M059J (cell line): ENCODE data around the genes SLC6A17, PIFO and RAP1A.

- RAMPAGE, long total RNA: no peak
Observed at GRCh38 chr1:110150235-110151218, at the start of gene SLC6A17. SLC6A17 (plus strand) TSS chr1:110150494.

GRCh38 chr1:110212203-110212621, 2.1 kb downstream of the KCNC4 start:
- RAMPAGE, long total RNA: no peak

DNA sequence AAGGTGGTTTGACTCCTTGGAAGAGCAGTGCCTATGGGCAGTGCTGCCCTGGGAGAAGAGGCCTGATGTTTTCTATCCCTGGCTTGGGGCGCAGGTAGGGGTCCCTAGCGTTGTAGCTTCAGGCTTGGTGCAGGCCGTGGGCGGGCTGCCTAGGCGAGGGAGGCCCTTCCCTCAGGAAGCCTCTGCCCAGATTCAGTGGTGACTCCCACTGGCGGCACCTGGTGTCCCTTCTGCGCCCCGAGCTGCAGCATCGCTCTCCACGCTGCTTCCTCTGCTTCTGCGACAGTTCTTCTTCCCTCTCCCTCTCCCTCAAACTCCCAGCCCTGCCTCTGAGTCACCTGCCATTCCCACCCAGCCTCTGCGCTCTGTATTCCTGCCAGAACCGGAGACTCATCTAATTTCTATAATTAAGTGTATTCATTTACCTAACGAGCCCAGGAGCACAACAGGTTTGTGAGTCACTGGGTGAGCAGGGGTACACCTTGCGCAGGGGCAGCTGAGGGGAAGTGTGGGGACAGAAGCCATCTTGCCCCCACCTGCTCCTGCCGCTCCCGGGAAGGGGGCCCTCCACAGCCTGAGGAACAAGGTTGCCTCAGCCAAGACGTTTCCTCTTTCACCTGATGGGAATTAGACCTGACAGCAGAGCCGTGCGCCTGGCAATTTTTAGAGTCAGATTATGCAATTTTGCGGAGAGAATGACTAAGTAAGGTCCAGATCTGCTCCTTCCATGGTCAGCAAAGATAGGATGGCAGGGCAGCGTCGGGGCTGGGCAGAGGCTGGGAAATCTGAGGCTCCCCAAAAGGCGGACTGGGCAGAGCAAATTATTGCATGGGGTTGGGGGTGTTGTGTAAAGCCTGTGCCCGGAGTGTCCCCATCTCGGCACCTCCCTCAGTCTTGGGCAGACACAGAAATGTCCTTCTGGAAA, 19.4 kb downstream of the KCNC4 start:
- RAMPAGE, long total RNA: no peak

GRCh38 chr1:110466902-110467129, 15.9 kb downstream of the PROK1 start:
- RAMPAGE, long total RNA: no peak

DNA sequence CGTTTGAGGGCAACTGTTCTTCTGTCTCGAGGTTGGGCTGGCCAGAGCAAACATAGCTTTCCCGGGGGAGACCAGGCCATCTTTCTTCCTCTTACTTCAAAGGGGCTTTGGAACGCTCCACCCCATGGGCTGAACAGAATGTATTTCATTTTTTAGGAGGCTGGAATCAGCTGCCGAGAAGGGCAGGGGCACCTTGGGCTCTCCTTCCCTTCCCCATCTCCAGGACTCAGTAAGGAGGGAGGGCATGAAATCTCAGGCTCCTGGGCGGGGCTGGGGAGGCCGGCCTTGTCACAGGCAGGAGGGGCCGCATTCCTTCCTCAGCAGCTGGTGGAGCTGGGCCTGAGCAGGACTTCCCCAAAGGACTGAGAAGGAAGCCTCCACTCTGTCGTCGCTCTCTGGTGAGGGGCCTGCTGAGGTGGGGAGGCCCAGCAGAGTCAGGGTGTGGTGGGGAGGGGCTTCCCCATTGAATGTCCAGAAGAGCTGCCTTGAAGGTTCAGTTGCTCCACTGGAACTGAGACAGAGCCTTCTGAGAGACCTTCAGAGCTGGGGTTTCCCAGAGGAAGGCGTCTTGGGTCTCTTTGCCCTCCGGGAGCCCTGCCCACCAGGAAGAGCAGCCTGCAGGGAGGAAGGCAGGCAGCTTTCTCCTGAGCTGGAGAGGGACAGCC, 11.0 kb downstream of the KCNA10 start:
- RAMPAGE, long total RNA: no peak

GRCh38 chr1:110875012-110875843, 2.3 kb downstream of the CD53 start:
- RAMPAGE, long total RNA: no peak

DNA sequence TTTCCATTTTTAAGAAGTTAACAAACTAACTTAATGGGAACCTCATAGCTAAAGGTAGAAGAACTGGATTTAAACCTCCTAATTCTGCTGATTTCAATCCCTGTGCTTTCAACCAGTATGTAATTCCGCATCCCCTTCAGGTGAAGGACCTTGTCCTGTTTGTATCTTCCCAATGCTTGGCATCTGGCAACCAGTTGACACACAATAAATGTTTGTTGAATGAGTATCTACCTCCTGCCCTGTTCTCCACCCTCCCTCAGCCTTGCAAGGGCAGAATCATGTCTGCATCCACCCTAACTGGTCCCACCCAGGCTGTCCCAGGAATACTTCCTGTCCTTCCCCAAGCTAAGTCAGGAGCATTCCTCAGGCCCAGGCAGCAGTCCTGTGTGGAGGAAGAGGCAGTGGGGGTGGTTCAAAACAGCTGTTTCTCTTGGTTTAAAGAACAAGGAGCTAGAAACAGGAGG, 6.4 kb downstream of the DENND2D start:
- RAMPAGE, long total RNA: no peak

GRCh38 chr1:111203610-111204907, 3.6 kb upstream of the DENND2D start:
- RAMPAGE, long total RNA: no peak

DNA sequence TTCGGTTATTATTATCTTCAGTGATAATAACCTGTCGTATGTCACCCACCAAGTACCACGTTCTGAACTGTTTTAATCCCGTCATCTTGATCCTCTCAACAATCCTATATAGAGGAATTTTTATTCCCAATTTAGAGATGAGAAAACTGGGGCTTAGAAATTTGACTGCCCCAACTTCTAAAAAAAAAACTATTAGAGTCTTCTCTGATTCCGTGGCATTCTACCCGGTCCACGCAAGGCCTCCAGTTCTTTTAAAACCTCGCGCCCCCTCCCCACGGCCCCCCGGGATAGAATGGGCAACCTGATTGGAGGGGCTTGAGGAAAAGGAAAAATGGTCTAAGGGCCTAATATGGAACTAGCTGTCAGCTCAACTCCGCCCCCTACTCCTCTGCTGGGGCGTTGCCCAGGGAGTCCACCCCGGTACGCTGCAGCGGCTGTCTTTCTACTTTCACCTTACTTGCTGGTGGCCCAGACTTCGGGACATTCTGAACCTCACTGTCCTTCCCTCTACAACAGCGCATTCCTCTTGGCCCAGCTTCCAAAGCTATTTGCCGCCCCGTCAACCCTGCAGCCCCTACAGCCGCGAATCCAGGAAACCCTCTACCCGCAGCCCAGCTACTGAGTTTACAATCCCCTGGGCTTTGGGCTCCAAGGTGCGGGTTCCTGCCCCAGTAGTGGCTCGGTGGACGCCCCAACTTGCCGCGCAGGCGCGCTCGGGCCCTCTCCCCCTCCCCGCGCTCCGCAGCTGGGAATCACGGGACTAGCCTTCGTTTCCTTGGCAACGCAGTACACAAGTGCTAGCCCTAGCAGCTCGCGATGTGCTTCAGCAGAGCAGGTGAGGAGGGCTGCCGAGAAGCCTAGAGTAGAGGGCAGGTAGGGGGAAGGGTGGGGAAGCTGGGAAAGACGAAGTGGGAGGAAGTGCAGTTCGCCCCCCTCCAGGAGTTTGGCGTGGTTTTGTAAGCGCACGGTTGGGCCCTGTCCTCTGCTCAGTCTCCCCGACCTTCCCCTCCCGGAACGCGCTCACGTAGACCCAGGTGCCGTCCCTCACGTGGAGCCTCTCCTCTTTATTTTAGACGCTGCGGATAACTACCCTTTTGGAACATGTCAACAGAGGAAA, at the start of gene PIFO:
TSS of gene PIFO (plus strand) at position 786 of the 1,117 bp plus-strand sequence.
- RAMPAGE, long total RNA: no peak

DNA sequence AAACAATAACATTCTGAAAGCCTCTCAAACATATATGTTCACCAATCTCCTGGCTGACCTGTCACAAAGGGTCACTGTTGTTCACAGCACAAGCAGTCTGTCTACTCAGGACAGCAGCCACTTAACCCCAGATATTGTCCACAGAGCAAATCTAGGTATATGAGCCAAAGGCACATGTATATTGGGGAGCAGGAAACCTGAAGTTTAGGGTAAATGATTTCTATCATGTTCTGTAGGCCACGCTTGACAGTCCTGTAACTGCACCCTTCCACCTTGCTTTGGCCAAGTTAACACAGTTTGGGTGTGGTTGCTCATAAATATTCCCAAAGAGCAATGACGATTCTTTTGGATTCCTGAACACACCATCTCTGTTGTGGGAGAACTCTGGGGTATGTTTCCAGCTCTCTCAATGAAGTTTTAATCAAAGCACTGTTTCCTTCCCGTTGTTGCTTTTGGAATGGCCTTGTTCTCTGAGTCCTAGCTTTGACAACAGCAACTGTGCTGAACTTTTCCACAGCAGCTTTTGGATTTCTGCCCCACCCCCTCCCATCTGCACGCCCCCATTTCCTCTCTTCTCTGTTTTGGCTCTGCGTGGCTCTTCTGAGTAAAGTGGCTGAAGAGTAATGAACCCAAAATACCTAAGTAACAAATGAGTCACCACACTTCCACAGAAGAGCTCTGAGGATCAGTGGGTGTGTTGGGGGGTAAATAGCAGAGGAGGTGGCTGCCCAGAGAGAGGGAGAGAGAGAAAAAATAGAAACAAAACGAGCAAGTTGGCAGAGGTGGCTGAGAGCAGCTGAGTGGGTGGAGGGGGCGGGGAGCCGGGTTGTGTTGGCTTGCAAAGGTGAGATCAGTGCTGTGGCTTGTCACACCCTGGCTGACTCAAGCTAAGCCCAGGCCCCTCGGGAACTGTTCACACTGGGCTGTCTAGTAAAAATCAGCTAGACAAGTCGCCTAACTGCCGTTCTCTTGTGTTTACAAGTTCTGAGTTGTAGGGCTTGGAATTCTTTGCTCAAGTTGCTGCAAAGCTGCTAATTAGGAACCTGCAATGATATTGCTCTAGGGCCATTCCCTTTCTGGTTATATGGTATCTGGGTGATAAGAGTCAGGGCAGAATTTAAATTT, 27.0 kb upstream of the RAP1A start:
- RAMPAGE, long total RNA: no peak

DNA sequence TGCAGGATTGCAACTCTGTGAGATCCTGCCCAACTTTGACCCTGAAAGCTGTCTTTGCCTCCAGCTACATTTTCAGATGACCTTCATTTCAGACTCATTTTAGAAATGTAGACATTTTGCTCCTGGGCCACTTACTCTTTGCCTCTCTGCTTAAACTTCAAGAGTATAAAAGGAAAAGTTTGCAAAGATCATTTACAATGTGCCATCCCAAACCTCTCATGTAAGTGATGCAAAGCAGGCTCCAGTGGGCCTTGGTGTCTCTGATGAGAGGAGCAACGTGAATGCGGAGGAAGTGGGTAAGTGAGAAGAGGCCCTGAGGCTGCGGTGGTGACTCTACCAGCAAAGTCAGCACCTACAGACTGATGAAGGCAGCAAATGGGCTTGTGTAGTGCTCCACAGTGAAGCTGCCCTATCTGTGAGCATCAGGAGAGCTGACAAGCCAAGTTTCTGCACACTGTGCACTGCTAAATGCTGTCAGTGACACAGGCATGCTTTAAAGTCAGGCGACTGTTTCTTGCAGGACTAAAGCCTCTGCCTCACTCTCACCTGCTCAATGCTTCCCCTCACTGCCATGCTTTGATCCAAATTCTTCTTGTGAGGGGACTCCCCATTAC, 15.7 kb upstream of the RAP1A start:
- RAMPAGE, long total RNA: no peak

DNA sequence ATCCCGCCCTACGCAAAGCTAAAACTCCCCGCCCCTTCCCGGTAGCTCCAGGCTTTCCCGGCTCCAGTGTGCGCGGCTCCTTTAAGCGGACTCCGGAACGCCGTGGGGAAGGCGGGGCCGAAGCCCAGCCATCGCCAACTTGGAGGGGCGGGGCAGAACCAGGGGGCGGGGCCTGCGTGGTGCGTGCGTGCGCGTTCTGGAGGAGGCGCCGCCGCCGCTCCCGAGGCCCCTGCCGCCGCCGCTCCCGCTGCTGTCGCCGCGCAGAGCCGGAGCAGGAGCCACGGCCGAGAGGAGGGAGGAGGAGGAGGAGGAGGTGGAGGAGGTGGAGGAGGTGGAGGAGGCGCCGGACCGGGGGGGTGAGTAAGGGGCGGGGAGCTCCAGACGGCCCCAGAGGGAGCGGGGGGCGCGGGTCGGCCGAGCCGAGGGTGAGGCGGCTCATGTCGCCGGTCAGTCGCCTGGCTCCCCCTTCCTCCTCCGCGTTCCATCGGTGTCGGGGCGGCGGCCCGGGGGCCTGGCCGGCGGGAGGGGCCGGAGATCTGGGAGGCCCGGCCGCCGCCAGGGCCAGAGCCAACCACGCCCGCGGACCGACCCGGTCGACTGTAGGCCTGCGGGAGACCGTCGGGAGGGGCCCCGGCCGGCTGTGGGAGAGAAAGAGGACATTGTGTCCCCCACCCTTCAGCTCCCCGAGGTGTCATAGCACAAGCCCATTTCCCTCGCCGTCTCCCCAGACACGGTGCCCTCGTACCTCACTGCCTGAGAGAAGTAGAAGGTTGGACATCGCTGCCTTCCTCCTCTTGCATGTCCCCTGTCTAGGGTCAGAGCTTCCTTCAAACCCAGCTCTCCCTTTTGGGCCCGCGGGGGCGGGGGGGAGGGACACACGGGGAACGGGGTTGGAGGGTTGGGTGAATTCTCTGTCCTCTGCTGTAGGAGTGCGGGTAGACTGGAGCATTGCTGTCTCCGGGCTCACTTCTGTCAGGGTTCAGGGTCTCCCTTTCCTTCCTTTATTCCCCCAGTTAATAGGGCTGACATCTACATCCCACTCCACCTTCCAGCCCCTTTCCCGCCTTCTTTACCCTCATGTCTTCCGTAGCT, at the start of gene RAP1A:
TSS of gene RAP1A (plus strand) at position 211 of the 1,092 bp plus-strand sequence.
- RAMPAGE, long total RNA: no peak

GRCh38 chr1:111624377-111624817, 4.8 kb downstream of the RAP1A start:
- RAMPAGE, long total RNA: no peak

DNA sequence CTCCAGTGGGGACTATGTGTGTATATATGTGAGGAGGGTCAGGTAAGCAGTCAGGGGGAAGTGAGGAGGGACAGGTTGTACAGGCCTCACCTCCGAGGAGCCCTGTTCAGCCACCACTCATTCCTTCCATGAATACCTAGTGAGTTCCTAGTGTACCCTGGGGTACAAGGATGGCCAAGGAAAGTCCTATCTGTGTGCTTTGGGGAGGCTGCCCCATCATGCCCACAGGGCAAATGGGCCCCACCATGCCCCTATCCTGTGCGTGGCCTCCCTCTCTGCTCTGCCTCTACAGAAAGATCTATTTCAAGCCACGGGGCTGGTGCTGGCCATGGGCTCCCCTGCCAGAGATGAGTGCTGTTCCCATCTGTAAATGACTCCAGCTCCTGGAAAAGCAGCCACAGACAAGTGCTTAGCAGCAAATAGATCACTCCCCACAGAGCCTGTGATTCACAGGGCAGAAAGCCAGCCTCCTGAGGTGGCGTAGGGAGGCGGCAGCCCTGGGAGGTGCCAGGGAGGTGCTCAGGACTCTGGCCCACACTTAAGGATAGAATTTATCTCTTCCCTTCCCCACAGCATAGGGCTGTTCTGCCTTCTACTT, 41.4 kb downstream of the KCND3 start:
- RAMPAGE, long total RNA: no peak

DNA sequence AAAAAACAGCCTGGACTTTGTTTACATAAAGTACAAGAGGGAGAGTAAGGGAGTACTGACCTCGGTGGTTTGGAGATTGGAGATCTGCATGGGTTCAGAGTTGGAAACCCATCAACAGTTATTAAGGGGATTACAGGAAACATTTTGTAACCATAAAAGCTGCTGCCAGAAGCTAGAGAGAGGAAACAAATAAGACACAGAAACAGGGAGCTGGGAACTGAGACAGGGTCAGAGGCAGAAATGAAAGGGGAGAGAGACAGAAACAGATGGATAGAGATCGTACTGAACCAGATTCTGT, 131.4 kb upstream of the CTTNBP2NL start:
- RAMPAGE, long total RNA: no peak

DNA sequence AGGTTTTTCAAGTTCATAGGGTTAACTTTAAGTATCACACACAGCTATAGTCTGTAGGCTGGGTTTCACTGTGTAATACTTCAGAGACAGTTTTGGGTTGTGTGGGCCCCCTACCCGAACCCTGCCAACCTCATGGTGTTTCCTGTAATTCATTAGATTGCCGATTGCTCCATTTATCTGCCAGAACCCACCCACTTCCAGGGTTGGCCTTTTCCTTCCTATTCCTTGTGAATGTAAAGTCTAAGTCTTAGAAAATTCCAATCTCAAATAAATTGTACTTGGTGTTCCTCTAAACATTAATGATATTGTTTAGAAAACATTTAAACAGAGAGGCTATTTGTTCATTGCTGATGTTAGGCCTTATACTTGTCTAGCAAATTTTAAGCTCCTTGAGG, 43.6 kb downstream of the CTTNBP2NL start:
- RAMPAGE, long total RNA: no peak

- RAMPAGE, long total RNA: no peak
Observed at GRCh38 chr1:112465068-112465909, 43.5 kb upstream of the WNT2B start.

DNA sequence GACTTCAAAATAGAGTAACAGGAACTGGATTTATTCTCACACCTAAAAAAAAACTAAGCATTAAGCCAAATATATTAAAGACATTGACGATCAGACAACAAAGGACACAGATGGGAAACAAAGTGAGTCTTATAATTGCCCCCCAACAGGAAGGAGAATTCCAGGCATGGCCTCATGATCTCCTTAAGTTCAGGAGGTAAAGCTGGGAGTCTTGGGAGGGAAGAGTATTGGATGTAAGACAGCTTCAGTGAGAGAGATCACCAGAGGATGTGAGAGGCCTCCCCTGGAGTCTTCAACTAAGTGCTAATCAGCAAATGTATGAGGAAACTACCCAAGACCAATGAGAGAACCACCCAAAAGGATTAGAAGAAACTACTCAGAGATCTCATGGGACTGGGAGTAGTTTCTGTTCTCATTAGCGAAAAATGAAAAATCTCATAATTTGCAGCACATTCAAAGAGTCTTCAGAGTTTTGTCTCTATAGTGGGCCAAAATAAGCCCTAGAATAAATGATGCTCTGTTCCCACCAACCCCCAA, 36.7 kb upstream of the WNT2B start:
- RAMPAGE, long total RNA: no peak

- RAMPAGE, long total RNA: no peak
Observed at GRCh38 chr1:112620240-112620596, 586 bp downstream of the CAPZA1 start.

DNA sequence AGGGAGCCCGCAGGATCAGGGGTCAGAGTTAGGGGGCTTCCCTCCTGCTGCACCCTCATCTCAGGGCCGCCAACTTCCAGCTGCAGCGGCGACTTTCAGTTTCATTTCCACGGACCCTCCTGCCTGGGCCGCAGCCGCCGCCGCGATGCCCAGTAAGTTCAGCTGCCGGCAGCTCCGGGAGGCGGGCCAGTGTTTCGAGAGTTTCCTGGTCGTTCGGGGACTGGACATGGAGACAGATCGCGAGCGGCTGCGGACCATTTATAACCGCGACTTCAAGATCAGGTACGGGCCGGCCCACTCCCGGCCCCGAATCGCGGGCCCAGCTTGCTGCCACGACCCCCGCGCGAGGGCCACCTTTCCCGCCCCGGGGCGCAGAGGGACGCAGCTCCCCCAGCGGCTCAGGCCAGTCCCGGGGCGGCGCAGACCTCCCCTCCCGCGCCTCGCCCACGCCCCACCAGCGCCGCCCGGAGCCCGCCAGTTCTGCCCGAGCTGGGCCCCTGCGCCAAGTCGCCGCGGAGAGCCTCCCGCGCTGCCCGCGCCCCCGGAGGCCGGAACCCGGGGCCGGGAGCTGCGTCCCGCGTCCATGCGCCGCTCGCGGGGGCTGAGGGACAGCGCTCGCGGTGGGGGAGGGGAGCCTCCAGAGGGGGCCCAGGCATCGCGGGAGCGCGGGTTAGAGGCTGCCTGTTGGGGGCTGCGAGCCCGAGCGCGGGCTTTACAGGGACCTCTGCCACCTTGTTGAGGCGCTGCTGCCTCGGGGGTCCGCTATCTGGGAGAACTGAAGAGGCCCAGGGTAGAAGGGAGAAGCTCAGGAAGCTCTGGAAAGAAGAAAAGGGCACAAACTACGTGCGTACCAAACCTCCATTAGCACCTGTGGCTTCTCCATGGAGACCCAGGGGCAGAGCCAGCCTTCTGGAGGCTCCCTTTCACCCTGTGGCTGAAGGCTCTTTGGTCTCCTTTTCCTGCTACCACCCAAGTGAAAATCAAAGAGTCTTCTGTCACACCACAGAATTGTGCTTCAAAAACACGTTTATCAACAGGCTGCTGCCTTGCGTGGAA, 637 bp downstream of the MOV10 start:
- RAMPAGE, long total RNA: no peak